ENCODE data around the gene ZNF862.

- RRBS: no CpG with 5 or more reads among the region's 11 CpGs
These were observed 26.0 kb downstream of the TCAF1 start for GRCh38 chr7:143875821-143876580.

DNA sequence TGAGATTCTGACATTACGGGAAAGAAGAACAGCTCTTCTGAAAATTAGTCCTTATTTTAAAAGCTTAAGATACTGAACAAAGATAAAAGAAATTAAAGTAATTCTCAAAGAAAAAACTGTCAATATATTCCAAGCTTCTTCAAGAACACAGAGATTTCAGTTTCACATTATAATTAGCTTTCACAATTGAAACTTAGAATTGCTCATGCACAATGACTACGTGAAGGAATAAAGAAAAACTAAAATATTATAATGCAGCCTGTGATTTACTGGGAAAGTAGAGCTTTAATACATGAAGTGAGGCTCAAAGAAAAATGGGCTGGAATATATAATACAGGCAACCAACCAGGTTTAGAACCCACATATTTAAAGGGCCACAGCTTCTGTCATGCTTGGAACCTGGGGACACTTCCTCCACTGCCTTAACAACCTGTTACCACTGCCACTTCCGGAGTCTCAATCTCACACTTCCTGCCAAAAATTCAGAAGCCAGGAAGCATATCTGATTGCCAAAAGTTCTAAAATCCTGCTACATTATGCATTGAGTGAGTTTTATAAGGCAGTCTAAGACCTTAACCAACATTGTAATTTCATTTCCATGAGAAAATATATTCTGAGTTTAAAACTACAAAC, 23.1 kb downstream of the TPK1 start:
- RRBS: no CpG with 5 or more reads among the region's 3 CpGs

DNA sequence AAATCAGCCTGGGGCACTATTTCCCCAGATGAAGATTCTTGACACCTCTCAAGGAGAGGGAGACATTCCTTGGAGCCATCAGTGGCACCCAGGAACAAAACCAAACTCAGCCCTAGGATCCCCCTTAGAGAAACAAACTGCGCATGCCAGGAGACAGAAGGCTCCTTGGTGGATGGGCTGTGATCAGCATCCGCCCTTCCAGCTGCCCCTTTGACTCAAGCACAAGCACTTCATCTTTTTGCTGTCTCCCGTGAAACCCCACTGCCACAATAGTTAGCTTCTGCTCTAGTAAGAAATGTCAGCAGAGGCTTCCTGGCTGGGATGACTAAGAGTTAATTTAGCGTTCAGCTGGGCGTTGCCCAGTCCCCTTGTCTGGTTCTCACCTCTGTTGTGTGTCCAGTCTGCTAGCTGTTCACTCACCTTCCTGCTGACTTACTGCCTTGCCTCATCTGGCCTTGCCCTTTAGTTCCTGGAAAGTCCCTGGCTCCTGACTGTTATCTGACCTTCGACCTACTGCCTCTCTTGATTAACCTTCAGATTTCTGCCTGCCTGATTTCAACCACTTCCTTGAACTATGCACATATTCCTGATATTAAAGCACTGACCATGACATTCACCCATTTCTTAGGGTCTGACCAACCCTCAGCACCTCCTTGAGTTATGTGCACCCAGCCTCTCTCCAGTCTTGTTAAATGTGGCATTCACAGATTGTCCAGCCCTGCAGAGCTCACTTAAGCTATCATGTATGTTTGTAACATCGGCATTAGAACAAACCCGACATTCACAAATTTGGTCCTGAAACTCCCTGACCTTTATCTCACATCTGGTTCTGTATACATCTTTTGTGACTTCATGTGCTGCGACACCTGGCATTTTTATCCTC, 30.2 kb downstream of the C7orf33 start:
- RRBS: no CpG with 5 or more reads among the region's 9 CpGs

DNA sequence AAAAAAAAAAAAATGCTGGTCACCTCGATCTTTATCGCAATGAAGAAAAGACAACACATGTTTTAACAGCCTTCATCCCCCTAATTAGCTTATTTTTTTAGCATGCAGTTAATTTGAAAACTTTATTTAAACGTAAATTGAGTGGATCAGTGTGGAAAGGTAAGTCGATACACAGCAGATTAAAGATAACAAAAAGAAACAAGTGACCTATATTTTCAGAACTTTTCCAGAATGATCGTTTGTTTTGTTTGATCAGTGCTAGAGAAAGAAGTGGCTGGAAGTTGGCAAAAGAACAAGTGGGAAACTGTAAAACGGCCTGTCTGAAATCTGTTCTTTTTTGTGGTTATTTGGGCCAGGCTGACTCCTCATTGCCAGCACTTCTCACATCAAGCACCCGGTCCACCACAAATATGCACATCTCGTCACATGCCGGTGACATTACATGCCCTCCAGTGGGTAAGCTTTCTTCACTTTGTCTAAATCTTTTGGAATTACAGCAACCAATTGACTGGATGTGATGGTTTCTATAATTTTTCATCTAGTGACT, 33.1 kb downstream of the C7orf33 start:
- RRBS: no CpG with 5 or more reads among the region's 9 CpGs

- RRBS: no CpG with 5 or more reads among the region's 6 CpGs
These were observed 34.4 kb upstream of the CUL1 start for GRCh38 chr7:148664282-148664685.

- RRBS: 2% methylated on average over 23 of the region's 82 CpGs
These were observed 1.0 kb downstream of the CUL1 start for GRCh38 chr7:148699420-148700476.

DNA sequence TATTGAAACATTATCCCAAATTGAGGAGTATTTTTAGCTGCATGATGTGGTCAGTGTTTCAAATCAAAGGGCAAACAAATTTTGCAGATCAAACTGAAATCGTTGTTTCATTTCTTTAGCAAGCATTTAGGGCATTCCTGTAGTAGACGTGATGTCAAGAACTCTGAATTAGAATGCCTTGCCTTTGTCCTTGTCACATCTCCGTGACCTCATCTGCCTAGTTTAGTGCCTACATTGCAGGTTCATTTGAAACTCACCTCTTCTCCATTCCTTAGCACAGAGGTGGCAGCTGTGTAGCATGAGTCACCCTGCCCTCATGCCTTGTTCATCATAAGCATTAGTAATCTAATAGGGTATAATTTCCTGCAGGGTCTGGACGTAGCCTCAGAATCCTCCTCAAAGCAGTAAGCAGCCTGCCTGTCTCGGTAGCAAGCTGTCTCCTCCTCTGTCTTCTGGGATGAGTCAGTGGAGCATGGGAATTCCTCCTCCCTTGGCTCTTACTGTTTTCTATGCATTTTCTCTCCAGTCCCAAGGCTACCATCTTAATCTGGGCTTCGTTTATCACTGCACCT, 73.8 kb downstream of the CUL1 start:
- RRBS: no CpG with 5 or more reads among the region's 6 CpGs

- RRBS: no CpG with 5 or more reads among the region's 11 CpGs
These were observed 30.1 kb upstream of the EZH2 start for GRCh38 chr7:148914114-148914725.

- RRBS: no CpG with 5 or more reads among the region's 5 CpGs
These were observed 1.6 kb upstream of the ZNF425 start for GRCh38 chr7:149127779-149128152.

- RRBS: no CpG with 5 or more reads among the region's 9 CpGs
These were observed 22.0 kb upstream of the ZNF212 start for GRCh38 chr7:149217313-149217945.

DNA sequence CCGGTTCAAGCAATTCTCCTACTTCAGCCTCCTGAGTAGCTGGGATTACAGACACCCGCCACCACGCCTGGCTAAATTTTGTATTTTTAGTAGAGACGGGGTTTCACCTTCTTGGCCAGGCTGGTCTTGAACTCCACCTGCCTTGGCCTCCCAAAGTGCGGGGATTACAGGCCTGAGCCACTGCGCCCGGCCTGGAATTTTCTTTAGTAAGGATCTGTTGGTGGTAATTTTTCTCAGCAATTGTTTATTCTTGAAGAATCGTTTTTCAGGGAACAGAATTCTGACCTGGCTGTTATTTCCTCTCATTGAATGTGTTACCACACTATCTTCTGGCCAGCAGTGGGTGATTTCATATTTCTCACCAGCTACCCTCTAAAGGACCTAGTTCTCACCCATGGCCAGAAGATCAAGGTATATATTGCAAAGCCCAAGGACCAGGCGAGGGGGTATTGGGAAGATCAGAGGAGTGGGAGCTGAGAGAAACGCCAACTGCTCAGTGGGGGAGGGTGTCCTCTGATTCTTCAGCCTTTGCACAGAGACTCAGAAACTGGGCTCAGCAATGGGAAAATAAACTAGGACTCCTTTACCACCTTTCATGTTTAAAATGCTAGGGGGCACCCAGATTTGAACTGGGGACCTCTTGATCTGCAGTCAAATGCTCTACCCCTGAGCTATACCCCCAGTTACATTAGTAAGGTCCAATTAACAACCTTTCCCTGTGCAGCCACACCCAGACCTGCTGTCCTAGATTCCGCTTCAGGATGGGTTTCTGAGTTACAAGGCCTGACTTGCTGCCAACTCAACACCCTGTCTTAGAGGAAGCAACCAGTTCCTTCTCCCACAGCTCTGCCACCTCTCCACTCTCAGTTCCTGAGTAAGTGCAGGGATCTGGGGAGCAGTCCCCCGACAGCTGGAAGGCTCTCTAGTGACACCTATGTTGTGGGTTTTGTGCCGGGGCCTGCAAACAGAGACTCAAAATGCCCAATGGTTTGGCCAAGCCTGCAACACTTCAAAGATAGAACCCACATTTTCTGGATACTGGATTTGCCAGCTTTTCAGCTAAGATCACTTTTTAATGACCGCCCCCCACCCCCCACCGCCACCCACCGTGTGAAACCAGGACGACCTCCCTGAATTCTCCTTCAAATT, 93.4 kb downstream of the ZNF783 start:
- RRBS: no CpG with 5 or more reads among the region's 17 CpGs

DNA sequence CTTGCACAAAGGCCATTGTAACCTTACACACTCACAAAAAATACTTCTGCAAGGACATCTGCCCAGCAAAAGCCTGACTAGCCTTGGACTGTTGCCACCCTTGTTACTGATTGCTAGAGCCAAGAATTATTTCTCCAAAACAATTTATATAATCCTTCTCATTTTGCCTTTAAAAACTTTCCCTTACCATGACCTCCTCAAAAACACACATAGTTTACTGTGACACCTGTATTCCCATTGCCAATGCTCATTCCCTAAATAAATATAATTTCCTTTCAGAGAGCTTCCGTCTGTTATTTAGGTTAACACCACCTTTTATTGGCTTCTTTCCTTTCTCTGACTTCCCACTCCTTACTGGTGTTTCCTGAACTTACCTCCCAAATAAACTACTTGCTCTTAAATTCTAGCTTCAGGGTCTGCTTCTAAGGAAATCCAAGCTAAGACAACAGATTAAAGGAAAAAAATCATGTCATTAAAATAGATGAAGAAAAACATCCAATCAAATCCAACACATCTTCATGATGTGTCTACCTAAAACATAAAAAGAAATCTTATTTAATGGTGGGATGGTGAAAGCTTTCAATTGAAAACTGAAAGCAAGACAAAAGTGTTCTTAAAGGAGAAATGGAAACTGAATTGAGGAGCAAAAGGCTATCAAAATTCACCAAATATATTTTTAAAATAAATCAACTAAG, 67.5 kb upstream of the ZNF746 start:
- RRBS: no CpG with 5 or more reads among the region's 1 CpG

DNA sequence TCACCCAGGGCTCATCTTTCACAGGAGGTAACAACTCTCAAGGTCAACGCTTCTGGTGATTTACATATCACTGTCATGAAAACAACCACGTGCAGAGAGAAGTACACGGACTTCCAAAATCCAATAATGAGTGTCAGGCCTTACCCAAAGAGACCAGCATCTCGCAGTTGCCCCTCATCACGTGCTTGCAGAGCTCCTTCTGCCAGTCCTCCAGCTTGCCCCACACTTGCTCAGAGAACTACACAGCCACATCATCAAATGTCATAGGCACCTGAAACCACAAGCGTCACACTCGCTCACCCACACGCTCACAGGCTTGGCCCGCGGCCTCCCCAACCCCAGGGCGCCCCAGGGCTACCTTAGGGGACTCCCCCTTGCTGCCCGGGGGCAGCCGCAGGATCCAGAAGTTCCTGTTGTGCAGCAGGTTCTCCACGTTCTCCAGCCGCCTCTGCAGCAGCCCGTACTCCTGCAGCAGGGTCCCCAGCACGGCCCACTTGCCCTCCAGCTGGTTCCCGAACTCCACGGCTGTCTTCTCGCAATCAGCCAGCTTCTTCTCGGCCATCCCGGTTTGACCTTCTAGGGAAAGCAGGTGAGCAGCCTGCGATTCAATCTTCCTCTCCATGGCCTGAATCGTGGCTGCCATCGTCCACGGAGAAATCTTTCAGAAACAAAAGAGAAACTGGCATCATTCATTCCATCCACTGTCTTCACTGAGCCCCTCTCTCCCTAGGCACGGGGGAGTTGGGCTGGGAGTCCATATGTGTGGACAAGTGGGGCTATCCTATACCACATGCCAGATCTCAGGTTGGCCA, 93.6 kb upstream of the KRBA1 start:
- RRBS: no CpG with 5 or more reads among the region's 27 CpGs

- RRBS: no CpG with 5 or more reads among the region's 6 CpGs
These were observed 79.0 kb upstream of the KRBA1 start for GRCh38 chr7:149635780-149636041.

- RRBS: no CpG with 5 or more reads among the region's 1 CpG
These were observed 44.4 kb upstream of the KRBA1 start for GRCh38 chr7:149670405-149670720.

- RRBS: no CpG with 5 or more reads among the region's 8 CpGs
These were observed 19.7 kb downstream of the KRBA1 start for GRCh38 chr7:149734415-149734938.

GRCh38 chr7:149770883-149771455, 2.4 kb downstream of the ZNF467 start:
- RRBS: no CpG with 5 or more reads among the region's 10 CpGs

DNA sequence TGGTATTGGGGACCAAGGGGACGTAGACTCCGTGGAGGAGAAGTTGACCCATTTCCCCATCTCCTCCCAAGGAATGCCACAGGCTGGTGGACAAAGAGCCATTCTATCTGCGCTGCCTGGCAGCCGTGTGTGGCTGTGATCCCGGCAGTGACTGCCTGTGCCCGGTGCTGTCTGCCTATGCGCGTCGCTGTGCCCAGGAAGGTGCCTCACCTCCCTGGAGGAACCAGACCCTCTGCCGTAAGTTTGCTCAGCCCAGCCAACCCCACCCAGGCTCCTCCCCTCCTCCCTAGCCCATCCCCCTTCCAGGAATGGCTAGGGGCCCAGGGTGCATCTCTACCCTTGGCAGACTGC, 10.0 kb upstream of the ZNF467 start:
- RRBS: no CpG with 5 or more reads among the region's 10 CpGs

DNA sequence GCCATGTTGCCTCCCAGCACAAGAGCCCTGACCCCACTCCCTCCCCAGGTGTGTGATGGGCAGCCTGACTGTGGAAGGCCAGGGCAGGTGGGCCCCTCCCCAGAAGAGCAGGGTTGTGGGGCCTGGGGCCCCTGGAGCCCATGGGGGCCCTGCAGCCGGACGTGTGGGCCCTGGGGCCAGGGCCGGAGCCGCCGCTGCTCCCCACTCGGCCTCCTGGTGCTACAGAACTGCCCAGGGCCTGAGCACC, 18.0 kb upstream of the ZNF467 start:
- RRBS: no CpG with 5 or more reads among the region's 6 CpGs

- RRBS: 2% methylated on average over 30 of the region's 96 CpGs
These were observed at the start of gene ZNF862 for GRCh38 chr7:149837898-149839031. TSS of gene ZNF862 (plus strand) at chr7:149838375.

Measured in AG04449 (cell line).